Foreskin fibroblast (primary cell): ENCODE data around the gene MRPS25.

DNA sequence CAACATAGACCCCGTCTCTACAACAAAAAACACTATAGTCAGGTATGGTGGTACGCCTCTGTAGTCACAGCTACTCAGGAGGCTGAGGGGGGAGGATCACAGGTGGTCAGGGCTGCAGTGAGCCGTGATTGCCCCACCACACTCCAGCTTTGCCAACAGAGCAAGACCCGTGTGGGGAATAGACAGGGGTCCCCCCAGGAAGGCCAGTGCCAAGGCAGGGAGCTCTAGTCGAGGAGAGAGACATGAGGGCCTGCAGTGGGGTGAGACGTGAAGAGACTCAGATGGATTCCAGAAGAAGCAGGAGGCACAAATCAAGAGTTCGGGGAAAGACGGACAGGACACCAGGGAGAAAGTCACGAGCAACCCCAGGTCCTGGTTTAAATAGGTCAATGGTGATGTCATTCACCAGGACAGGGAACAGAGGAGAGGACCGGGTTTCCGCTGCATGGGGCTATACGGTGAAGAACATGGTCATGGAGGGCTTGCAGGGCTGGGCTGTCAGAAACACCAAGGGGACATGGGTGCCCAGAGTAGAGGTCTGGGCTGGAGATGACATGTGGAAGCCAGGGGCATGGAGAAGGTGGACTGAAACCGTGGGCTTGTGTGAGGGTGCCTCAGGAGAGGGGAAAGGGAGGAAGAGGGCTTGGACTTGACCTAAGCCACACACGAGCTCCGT lies 53.9 kb upstream of the RPL32 start:
- RRBS: no CpG with 5 or more reads among the region's 15 CpGs

- RRBS: no CpG with 5 or more reads among the region's 6 CpGs
These were observed 64.8 kb upstream of the RPL32 start for GRCh38 chr3:12906176-12906457.

GRCh38 chr3:12941557-12942177 lies 100.3 kb upstream of the RPL32 start:
- RRBS: 89% methylated on average over 6 of the region's 26 CpGs

GRCh38 chr3:13072139-13072916 lies 901 bp downstream of the IQSEC1 start:
- RRBS: 21% methylated on average over 2 of the region's 25 CpGs

GRCh38 chr3:13144066-13144816 lies 71.0 kb upstream of the IQSEC1 start:
- RRBS: no CpG with 5 or more reads among the region's 20 CpGs

- RRBS: no CpG with 5 or more reads among the region's 3 CpGs
These were observed 157.4 kb downstream of the NUP210 start for GRCh38 chr3:13262741-13263109.

DNA sequence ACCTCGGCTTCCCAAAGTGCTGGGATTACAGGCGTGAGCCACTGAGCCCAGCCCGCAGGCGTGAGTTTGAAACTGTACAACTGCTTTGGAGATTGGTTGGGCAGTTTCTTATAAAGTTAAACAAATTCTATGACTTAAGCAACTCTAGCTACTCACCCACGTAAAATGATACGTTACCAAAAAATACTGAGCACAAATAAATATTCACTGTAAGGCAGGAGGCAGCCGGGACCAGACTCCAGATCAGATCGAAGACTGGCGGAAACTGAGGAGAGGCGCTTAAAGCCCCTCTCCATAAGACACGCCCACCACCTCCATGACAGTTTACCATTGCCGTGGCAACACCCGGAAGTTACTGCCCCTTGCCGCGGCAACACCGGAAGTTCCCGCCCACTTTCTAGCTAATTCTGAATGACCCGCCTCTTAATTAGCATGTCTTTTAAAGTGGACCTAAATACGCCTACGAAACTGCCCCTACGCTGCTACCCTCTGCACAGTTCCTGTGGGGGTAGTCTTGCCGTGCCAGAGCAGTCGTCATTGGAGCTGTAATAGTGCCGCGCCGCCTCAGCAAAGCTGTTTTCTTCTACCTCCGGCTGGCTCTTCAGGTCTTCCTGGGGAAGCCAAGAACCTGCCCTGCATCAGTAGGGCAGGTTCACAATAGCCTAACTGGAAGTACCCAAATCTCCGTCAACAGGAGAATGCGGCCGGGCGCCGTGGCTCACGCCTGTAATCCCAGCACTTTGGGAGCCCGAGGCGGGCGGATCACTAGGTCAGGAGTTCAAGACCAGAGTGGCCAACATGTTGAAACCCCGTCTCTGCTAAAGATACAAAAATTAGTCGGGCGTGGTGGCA lies 28.3 kb upstream of the HDAC11 start:
- RRBS: 2% methylated on average over 7 of the region's 39 CpGs

GRCh38 chr3:13557419-13557949 lies 8.6 kb downstream of the FBLN2 start:
- RRBS: no CpG with 5 or more reads among the region's 6 CpGs

DNA sequence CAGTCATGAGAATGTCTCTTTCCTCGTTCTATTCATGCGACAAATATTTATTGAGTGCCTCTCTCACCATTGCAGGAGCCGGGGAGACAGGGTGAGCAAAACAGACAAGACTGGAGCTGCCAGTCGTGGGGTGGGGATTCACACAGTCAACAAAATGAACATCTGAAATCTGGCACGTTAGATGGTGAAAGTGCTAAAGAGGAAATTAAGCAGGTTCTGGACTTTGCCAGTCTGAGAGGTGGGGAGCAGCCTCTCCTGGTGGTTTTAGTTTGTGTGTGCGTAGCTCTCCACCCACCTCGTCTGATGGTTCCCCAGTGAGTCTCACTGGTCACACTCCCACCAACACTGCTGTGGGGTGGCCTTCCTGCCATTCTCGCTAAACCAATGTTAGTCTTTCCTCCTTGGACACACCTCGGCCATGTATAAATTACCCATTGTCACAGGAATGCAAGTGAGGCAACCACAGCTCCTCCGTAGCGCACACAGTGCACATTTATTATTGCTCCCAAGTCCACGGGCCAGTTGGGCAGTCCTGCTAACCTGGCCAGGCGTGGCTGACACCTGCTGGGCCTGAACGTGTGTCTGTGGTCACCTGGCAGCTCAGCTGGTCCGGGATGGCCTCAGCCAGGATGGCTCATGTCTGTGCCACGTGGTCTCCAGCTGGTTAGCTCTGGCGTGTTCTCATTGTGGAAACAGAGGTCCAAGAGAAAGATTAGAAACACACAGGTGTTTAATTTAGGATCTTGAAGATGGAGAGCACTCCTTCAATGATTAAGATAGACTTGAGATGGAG lies 31.6 kb downstream of the FBLN2 start:
- RRBS: no CpG with 5 or more reads among the region's 17 CpGs

DNA sequence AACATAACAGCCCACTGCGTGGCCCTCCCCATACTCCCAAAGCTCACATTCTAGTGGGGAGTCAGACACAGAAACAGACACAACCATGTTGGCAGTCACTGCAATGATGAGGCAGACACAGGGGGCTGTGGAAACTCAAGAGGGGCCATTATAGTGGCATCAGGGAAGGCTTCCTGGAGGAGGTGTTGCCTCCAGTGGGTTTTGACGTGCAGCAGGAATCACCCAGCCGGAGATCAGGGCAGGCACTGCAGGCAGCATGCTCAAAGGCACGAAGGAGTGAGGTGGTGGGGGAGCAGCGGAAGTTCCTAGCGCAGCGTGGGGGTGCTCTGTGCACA lies 101.2 kb downstream of the FBLN2 start:
- RRBS: no CpG with 5 or more reads among the region's 7 CpGs

DNA sequence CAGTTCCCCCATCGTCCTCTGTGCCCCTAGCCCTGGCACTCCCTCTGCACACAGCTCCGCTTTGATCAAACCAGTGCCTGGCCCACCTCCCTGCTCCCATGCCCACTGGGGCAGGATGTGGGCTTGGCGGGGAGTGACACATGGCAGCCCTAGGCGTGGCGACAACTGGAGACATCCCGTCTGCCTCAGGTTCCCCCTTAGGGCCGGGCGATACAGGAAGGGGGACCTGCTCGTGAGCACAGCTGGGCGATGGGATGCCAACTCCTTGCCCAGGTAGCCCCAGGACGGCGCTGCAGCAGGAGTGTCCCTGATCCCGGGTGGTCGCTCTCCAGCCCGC lies 105.9 kb downstream of the FBLN2 start:
- RRBS: 36% methylated on average over 8 of the region's 15 CpGs

DNA sequence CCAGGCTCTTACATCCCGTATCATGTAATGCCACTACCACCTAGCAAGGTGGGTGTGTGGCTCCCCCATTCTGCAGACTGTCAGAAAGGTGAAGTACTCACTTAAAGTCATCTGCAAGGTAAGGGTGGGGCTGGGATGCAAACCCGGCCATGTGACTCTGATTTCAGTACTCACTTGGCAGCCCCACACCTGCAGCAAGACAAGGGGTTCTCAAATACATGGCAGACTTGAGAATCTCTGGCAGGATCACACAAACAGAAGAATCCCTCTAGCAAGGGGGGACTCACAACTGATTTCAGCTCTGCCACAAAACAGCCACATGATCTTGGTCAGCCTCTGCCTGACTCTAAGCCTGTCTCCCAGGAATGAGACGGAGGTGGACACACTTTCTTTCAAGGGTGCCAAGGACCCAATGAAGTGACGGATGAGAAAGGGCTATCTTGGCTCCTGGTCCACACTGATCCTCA lies 12.7 kb downstream of the WNT7A start:
- RRBS: no CpG with 5 or more reads among the region's 4 CpGs

GRCh38 chr3:14288978-14289538 lies 110.4 kb downstream of the LSM3 start:
- RRBS: no CpG with 5 or more reads among the region's 4 CpGs

DNA sequence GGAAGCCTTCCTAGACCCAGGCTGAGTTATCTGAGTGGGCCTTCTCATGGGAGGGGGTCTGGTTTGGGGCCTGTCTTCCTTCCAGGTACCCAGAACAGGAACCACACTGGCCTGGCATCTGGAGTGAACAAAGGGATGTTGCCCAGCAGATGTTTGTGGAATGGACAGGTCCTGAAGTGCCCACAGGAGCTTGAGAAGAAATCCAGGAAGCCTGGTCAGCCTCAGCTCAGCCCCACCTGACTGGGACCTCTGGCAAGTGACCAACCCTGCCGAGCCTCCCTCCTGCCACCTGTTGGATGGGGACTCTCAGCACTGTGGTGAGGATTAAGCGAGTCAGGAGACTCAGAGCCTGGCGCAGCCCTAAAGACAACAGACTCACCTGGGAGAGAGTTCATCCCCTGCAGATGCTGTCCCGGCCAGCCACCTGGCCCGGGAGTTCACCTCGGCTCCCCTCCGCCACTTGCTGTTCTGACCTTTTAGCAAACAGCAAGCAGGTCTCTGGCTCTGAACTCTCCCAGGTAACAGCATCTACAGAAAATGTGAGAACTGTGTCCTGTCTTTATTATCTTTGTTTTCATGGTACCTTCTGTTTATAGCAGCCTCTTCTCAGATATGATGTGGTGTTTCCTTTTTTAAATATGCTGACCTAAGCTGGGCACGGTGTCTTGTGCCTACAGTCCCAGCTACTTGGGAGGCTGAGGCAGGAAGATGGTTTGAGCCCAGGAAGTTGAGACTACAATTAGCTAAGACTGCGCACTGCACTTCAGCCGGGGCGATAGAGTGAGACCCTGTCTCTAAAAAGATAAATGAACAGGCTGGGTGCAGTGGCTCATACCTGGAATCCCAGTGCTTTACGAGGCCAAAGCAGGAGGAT lies 32.6 kb upstream of the SLC6A6 start:
- RRBS: no CpG with 5 or more reads among the region's 12 CpGs

DNA sequence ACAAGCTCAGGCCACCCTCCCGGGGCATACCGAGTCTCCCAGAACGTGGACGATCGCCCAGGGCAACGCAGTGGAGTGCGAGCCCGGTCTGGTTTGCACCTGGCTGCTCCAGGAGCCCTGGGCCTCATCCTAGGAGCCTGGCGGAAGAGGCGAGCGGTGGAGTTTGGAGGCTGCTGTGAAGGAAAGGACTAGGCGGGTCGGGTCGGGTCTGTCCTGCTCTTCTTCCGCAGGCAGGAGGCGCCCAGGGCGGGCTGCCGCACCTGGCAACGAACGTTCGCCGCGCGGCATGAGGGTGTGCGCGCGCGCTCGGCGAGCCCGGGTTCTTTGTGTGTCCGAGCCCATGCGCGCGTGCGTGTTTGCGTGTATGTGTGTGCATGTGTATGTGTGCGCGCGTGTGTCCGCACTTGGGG lies 291 bp upstream of the SLC6A6 start:
- RRBS: 9% methylated on average over 15 of the region's 41 CpGs

DNA sequence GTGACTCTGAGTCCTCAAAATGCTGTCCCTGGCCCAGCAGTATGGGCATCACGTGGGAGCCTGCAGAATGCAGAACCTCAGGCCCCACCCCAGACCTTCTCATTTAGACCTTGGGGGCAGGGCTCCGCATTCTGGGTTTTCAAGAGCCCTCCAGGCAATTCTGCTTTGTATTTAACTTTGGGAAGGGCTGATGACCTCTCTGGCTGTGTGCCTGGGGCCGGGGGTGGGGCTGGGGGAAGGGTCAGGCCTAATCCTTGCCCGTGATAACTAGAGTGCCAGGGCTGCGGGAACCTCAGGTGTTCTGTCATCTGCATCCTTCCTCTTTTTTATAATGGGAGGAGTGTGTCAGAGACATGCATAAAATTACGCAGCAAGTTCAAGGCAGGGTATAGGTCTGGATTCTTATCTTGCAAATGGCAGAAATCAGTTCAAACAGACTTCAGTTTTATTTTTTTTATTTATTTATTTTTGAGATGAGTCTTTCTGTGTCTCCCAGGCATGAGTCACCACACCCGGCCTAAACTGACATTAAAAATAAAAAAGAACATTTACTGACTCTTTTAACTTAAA lies 11.2 kb downstream of the SLC6A6 start:
- RRBS: no CpG with 5 or more reads among the region's 7 CpGs

DNA sequence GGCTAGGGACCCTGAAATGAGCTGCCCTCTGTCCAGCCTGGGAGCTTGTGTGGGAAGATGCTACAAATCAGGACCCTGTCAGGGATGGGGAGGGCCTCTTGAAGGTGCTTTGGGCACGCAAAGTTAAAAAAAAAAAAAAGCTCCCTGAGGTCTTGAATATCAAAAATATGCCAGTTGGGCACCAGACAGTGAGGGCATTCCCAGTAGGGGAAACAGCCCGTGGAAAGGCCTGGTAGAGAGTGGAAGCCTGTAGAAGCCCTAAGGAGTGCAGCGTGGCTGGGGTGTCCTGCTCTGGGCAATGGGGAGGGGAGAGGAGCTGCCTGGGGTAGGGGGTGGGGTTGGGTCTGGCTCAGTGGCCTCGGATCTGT lies 21.8 kb downstream of the SLC6A6 start:
- RRBS: no CpG with 5 or more reads among the region's 4 CpGs

GRCh38 chr3:14522862-14523707 lies 17.1 kb downstream of the GRIP2 start:
- RRBS: no CpG with 5 or more reads among the region's 15 CpGs

DNA sequence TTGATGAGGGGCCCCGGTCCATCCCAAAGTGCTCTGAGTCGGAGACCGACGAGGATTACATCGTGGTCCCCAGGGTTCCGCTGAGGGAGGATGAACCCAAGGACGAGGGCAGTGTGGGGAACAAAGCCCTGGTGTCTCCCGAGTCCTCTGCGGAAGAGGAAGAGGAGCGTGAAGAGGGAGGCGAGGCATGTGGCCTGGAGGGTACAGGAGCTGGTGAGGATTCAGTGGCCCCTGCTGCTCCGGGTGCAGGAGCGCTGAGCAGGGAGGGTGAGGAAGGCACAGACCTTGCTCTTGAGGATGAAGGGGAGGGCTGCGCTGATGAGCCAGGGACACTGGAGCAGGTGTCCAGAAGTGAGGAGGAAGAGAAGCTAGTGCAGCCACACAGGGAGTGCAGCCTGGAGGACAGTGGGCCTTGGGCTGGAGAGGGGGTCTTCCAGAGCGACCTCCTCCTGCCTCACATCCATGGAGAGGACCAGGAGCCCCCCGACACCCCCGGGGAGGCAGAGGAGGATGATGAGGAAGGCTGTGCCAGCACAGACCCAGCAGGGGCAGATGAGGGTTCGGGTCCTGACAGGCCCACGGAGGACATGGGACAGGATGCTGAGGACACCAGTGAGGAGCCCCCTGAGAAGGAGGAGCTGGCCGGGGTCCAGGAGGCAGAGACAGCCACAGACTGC lies 584 bp downstream of the FGD5 start:
- RRBS: no CpG with 5 or more reads among the region's 20 CpGs

GRCh38 chr3:15064696-15065629 lies at the start of gene MRPS25:
Gene MRPS25, minus strand, starts transcription at chr3:15065315.
- RRBS: 1% methylated on average over 32 of the region's 80 CpGs